Skeletal muscle cell (primary cell): ENCODE data around the gene C6orf89.

- RRBS, result no CpG with 5 or more reads among the region's 5 CpGs
These were observed 71.1 kb upstream of the TULP1 start for GRCh38 chr6:35583815-35584190.

DNA sequence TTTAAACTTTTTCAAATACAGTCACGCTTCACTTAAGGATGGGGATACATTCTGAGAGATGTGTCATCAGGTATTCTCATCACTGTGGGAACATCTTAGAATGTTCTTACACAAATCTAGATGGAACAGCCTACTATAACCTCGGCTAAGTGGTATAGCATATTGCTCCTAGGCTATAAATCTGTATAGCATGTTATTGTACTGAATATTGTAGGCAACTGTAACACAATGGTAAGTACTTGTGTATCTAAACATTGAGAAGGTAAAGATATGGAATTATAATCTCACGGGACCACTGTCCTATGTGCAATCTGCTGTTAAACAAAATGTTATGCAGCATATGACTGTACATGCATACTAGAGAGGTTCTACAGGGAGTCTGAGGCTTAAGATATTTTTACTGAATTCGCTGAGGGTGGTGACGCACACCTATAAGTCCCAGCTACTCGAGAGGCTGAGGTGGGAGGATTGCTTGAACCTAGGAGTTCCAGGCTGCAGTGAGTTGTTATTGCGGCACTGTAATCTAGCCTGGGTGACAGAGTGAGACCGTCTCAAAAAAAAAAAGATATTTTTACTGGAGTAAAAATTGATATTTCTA lies 87.3 kb upstream of the TULP1 start:
- RRBS, result no CpG with 5 or more reads among the region's 8 CpGs

DNA sequence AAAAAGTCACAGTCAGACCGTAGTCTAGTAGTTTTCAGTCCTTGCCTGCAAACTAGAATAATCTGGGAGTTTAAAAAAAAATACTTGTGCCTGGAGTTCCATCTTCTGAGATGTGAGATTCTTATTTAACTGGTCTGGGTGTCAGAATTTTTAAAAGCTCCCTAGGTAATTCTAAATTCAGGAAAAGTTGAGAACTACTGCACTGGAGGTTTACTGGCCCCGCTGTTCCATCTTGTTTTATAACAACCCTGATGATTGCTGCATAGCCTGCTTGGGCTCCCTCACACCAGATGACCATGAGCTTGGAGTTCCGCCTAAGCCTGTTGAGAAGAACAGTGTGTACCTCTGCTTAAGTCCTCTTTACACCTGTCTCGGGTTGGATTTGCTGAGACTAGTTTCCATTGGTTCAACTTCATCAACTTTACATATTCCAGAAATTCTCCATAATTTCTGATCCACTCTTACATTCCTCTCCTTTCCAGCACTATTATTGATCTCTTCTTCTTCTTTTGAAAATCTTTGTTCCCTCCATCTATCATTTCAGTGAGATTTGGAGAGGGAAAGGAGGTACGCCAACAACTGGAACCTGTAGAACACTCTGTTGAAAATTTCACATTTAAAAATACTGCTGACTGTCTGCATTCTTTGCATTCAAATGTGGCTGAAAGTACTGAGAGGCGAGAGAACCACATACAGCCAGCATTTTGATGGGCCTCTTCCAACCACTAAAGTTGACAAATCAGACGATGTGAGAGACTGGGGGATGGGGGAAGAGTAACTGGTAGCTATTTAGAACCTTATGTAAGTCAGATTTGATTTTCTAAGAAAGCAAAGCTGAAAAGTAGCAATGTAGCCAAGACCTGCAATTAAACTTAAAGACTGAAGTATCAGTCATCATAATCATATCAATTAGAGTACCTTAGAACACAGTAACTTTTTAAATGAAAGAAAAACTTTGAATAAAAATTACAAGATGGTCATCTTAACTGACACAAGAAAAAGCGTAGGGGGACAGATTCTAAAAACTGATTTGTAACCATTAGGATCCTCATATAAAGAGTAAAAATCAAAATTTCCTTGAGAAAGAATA lies 77.6 kb downstream of the FKBP5 start:
- RRBS, result no CpG with 5 or more reads among the region's 8 CpGs

DNA sequence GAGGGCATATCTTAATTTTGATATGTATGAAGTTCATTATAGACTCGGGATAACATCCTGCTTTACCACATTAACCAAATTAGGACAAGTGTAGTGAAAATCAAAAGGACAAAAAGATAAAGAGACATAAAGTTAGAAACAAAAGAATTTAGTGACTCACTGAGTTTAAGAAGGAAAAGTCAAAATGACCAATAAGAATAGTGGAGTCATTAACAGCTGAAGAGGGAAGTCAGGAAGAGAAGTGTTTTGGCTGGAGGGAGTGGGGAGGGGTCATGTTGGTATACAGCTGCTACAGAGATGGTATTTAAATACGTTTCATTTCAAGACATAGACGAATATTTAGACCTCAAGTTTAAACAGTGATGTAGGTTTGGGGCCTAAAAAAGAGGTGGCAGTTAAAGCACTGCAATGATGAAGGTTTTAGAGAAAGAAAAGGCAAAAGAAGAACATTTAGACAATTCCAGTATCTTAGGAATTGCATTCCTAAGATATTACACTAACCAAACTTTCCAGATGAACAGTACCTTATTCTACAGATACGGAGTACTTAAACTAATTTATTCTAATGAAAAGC lies 10.6 kb downstream of the FKBP5 start:
- RRBS, result no CpG with 5 or more reads among the region's 4 CpGs

DNA sequence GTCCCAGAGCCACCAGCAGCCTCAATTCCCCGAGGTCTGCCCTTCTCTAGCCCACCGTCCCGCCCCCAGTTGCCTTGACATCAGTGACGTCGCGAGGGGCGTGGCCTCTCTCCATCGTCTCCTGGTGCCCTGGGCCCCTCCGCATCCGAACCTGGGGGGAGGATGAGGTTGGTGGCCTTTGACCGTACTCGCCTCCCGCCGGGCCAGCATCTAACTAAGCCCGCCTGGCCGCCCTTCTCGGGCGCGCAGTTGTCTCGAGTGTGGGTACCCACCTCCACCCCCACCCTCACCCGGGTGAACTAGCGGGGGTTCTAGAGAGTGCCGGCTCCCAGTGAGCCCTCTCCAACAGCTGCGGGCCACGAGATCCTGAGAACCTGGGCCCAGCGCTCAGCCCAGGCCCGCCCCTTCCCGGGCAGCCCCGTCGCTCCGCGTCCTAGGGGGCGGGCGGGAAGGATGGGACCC lies 5.4 kb upstream of the ARMC12 start:
- RRBS, result 2% methylated on average over 6 of the region's 34 CpGs

DNA sequence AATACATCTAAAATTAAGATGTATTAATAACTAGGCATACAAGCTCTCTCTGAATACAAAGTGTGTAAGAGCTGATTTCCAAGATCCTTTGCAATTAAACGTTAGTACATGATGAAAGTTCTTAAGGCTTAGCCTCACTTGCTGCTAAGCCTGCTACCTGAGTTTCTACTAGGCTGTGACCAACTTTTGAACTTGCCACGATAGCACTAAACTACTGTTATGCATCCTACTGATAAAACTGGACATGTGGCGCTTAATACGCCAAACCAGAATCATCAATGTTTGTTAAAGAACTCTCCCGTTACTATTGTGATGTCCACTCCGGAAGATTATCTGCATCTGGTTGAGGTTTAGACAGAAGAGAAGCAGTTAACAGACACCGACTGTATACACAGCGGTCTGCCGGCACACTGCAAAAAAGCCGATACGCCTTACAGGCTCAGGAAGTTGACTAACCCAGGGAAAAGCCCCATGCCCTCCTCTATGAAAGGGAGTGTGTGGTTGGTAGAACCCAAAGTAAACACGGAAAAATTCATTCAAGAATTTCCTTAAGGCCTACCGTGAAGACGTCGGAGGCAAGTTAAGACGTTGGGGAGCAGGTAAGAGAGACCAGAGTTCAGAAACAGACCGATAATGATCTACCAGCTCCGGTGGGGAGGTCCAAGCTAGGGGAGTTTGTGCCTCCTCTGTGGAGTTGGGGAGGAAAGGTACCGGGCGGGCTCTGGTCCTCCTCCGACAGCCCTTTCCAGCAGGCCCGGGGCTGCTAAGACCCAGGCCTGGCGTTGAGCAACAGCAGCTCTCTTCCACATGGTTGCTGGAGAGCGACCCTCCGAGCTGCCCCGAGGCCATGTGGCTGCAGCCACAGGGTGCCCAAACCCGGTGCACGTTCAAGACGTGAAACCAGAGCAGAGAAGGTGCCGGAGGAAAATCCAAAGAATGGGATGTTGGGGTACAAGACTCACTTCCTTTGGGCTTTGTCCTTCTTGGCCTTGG lies 1.1 kb downstream of the SRPK1 start:
- RRBS, result 3% methylated on average over 10 of the region's 30 CpGs

GRCh38 chr6:35931047-35931802 lies 10.3 kb upstream of the SRPK1 start:
- RRBS, result 92% methylated on average over 2 of the region's 40 CpGs

GRCh38 chr6:36086637-36087678 lies 43.4 kb upstream of the MAPK13 start:
- RRBS, result no CpG with 5 or more reads among the region's 3 CpGs

DNA sequence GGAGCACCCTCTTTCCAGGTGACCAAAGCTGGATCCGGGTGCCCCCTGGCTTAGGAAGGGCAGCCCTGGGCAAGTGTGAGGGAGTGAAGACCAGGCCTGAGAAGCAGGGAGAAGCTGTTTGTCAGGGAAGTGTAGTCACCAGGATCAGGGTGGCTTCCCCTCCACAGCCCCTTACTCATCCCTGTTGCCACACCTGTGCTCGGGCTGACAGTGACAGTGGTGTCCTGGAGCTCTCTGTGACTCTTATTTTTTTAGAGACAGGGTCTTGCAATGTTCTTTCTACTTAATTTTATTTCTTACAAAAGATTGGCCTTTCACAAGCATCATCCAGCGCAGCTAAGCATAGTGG lies 8.9 kb upstream of the MAPK13 start:
- RRBS, result no CpG with 5 or more reads among the region's 3 CpGs

- RRBS, result no CpG with 5 or more reads among the region's 7 CpGs
These were observed 7.4 kb upstream of the MAPK13 start for GRCh38 chr6:36122793-36123348.

DNA sequence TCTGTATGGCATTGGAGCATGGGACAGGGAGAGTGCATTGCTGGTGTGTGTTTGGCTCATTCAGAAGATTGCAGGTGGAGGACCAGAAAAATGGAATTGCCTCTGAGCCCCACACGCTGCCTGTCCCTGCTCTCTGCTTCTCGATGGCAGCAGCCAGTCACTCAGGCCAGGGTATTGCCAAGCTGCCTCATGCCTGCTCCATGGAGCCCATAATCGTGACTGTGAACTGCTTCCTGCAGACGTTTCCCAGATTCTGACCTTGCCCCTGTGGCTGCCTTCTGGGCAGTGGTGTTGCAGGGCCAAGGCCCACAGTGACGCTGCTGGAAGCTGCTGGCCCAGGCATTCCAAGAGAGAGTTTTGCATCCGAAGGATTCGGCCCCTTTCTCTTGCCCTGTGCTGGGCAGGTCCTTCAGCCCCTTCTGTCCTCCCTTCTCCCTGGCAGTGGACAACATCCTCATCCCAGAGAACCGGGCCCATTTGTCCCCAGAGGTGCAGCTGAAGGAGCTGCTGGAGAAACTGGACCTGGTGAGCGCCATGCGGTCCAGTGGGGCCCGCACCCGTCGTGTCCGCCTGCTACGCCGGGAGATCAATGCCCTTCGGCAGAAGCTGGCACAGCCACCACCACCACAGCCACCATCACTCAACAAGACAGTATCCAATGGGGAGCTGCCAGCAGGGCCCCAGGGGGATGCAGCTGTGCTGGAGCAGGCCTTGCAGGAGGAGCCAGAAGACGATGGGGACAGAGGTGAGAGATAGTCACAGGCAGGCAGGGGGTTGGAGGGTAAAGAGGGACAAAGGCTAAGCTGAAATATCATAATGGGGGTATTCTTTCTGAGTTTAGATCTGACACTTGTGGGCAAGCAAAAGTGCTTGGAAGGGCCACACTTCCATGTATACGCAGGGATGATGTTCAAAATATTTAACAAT lies 14.5 kb downstream of the BRPF3 start:
- RRBS, result no CpG with 5 or more reads among the region's 19 CpGs

GRCh38 chr6:36222907-36223417 lies 26.4 kb downstream of the BRPF3 start:
- RRBS, result no CpG with 5 or more reads among the region's 4 CpGs

DNA sequence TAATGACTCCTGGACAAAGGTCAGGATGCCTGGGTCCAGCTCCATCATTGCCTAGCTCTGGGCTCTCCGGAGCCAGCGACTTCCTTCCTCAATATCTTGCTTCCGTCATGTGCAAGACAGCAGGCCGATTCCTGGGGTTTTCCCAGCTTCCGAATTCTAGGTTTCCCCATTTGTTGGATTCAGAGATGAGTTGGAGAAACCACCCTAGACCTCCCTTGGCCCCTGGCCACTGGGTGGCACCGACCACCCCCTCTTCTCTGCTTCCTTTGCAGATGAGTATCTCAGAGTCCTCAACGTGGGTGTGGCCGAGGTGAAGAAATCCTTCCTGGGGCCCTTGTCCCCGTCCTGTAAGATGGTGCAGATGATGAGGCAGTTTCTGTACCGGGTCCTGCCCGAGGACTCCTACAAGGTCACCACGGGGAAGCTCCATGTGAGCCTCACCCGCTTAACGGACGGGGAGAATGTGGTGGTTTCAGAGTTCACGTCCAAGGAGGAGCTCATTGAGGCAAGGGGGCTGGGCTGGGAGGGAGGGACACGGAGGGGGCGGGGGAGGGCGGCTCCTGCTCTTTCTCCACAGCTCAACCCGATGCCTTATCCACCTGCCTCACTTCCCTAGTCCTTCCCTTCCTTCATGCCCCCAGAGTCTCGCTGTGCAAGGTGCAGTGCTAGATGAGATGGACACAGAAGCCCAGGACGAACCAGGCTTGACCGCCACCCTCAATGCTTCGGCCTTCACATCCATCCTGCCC lies 21.4 kb downstream of the PNPLA1 start:
- RRBS, result no CpG with 5 or more reads among the region's 24 CpGs

DNA sequence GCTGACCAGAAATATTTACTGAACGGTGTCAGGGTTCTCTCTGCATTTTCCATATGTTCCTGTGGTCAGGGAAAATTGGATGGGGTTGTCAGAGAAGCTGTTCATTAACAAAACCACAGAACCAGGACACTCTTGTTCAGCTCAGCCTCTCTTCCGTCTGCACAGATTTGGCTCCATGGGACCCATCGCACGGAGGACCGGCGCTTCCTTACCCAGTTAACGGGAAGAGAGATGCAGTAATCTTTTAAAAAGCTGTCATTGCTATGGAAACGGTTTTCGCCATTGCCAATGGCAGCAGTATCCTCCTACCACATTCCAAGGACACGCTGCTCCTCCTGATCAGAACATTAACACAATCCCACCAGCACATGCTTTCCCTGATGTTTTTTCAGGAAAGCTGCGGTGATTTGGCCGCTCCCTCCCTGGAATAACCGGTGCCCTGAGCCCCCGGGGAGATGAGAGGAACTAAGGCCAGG lies 2.9 kb downstream of the BNIP5 start:
- RRBS, result no CpG with 5 or more reads among the region's 14 CpGs

DNA sequence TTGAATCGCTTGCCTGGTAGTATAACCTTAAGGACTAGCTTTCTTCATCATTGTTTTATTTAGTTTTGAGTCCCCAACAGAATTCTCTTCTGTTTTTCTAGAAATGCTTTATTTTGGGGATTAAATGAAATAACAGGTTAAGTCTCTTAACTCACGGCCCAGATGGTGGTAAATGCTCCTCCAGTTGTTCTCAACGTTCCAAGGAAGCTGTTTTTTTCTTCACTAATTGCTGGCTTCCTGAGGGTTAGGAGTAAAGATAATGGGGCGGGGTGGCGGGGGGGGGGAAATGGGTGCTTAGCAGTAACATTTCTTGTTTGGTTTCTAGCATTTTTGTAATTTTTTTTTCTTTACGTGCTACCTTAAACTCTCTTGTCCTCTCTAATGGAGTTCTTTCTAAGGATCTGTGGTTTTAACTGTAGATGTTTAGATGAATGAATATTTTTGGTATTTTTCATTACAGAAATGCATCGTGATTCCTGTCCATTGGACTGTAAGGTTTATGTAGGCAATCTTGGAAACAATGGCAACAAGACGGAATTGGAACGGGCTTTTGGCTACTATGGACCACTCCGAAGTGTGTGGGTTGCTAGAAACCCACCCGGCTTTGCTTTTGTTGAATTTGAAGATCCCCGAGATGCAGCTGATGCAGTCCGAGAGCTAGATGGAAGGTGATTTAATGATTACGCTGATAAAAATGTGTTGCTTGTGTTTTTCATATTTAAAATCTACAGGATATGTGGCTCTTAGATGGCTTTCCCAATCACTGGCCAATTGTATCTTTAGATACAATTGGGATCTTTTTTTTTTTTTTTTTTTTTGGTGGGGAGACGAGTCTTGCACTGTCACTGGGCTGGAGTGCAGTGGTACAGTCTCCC lies 2.4 kb downstream of the SRSF3 start:
- RRBS, result no CpG with 5 or more reads among the region's 15 CpGs

DNA sequence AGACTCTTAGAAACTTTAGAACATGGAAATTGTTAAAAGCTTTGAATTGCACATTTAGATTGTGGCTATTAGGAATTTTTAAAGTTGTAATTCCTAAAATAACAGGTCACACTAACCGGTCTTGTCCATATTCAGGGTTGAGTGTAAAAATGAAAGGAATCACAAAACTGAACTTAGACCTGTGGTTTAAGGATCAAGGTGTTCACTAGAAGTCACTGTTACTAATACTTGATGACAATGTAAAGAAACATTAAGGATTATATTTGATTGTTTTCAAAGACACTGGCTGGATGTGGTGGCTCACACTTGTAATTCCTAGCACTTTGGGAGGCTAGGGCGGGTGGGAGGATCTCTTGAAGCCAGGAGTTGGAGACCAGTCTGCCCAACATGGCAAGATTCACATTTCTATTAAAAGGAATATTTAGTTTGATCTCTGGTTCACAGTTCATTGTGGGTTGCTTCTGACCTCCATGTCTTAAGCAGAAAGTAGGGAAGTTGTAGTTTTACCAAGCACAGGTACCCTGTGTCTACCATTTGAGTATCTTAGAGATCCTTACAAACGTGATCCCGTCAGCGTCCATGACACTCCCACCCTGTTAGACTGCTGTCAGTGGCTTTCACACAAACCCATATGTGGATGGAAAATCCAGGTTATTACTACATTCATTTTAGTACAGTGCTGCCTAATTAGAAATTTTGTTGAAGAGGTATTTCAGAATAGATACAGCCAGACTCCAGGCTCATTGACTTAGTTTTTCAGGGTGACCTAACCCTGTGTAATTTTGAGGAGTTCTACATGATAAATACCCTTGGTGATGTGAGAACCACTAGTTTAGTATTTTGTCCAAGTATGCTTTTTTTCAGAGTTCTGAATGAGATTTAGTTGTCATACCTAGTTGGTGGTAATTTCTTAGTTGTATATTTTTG lies 10.1 kb downstream of the SRSF3 start:
- RRBS, result no CpG with 5 or more reads among the region's 5 CpGs

- RRBS, result no CpG with 5 or more reads among the region's 6 CpGs
These were observed 11.8 kb downstream of the SRSF3 start for GRCh38 chr6:36605702-36606560.

- RRBS, result no CpG with 5 or more reads among the region's 5 CpGs
These were observed 13.9 kb upstream of the CDKN1A start for GRCh38 chr6:36664680-36664933.

DNA sequence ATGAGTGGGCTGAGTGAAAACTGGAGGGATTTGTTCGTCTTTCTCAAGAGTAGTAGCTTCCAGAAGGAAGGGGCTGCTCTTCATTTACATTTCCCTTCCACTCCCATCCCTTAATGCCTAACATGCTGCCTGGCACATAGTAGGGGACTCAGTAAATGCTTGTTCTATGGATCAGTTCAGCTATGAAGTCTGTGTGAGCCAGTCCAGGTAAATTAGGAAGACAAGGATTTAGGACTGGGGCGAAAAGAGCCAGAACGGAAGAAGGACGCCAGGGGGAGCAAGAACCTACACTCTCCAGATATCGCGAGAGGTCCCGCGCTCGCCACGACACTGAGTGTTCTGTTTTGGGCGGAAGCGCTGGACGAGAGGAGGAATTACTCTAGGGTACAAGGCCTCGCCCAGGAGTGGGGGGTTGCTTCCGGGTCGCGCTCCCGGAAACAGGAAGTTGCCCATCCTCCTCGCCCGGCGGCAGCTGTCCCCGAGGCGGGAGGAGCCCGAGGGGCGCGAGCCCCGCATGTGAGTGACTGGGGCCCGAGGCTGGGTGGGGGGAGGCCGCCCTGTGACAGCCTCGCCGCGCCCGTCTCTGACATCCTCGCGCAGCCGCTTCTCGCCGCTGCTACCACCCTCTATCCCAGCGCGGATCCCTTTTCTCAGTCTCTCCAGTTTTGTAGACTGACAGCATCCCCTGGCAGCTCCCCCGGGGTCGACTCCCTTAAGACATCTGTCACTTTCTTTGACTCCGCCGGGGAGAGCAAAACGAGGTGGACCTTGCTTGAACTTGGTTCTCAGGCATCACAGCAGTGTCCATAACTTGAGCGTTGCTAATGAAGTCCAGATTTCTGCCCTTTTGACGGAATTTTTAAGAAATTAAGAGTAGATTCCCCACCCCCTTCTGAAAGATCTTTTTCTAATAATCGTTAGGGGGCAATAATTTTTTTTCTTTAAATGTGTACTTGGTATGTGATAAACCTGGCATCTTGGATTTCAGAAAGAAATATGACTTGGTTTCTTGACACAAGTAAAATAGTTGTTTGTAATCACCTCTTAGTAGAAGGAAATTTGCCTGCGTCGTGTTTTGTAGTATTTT lies at the start of gene C6orf89:
Gene C6orf89, plus strand, starts transcription at position 440 of the 1,087 bp plus-strand sequence.
- RRBS, result 4% methylated on average over 2 of the region's 50 CpGs

DNA sequence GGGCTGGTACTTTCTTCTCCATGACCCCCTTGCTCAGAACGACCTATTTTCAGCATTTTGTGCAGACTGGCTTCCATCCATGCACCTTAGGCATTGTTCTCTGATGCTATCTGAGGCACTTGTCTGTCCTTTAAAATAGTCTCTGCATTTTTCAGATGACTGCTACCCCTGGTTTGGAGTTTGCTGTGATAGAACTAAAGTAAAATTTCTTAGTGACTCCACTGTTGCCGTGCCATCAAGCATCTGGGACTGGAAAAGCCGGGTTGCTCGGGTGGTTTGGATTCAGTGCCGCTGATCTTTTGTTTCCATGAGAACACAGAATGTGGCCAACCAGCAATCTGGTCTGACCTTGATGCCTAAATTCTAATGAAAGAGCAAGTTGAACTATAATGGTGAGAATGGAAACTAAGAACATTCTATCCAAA lies 10.0 kb upstream of the PI16 start:
- RRBS, result no CpG with 5 or more reads among the region's 5 CpGs